Tongue (tissue), 2 donors: ENCODE data around the gene SMIM22.

DNA sequence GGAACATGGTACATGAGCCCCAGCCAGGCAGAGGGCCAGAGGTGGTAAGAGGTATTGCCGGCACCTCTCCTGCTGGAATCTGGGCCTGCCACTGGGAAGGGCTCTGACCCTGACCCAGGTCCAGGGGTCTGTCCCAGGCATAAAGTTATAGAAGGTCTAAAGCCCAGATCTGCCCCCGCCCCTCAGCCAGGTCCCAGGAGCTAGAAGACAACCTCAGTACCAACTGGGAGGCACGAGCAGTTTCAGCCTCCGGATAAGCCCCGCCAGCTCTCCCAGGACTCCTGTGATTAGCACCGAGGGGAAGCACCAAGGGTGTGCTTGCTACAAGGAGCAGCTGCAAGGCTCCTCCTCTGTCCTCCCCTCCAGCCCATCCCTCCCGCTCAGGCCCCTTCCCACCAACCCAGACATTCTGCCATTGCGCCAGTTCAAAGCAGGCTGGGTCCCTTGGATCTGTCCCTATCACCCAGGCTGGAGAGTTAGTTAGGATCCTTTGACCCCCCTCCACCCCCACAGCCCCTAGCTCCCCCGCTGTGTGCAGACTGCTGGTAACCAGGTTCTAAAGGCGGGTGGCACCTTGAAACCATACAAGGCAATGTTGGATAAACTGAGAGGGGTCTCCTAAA is 2.2 kb upstream of the VASN start:
- RAMPAGE, long total RNA: no peak

- RAMPAGE, long total RNA: no peak
Measured at GRCh38 chr16:4370531-4371391, 887 bp upstream of the VASN start.

DNA sequence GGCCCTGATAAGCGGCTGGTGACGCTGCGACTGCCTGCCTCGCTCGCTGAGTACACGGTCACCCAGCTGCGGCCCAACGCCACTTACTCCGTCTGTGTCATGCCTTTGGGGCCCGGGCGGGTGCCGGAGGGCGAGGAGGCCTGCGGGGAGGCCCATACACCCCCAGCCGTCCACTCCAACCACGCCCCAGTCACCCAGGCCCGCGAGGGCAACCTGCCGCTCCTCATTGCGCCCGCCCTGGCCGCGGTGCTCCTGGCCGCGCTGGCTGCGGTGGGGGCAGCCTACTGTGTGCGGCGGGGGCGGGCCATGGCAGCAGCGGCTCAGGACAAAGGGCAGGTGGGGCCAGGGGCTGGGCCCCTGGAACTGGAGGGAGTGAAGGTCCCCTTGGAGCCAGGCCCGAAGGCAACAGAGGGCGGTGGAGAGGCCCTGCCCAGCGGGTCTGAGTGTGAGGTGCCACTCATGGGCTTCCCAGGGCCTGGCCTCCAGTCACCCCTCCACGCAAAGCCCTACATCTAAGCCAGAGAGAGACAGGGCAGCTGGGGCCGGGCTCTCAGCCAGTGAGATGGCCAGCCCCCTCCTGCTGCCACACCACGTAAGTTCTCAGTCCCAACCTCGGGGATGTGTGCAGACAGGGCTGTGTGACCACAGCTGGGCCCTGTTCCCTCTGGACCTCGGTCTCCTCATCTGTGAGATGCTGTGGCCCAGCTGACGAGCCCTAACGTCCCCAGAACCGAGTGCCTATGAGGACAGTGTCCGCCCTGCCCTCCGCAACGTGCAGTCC is 10.9 kb downstream of the VASN start:
- RAMPAGE, long total RNA: no peak

DNA sequence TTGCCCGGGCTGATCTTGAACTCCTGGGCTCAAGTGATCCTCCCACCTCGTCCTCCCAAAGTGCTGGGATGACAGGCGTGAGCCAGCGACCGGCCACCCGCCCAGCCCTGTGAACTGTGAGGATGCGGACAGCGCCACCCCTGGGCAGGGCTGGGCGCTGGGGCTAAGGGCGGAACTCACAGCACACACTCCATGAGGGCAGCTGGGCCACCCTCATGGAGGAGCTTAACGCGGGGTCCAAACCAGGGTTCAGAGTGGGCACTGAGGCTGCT is 14.0 kb downstream of the CORO7 start:
- RAMPAGE, long total RNA: no peak

- RAMPAGE, long total RNA: no peak
Measured at GRCh38 chr16:4610519-4610790, 4.2 kb downstream of the UBALD1 start.

DNA sequence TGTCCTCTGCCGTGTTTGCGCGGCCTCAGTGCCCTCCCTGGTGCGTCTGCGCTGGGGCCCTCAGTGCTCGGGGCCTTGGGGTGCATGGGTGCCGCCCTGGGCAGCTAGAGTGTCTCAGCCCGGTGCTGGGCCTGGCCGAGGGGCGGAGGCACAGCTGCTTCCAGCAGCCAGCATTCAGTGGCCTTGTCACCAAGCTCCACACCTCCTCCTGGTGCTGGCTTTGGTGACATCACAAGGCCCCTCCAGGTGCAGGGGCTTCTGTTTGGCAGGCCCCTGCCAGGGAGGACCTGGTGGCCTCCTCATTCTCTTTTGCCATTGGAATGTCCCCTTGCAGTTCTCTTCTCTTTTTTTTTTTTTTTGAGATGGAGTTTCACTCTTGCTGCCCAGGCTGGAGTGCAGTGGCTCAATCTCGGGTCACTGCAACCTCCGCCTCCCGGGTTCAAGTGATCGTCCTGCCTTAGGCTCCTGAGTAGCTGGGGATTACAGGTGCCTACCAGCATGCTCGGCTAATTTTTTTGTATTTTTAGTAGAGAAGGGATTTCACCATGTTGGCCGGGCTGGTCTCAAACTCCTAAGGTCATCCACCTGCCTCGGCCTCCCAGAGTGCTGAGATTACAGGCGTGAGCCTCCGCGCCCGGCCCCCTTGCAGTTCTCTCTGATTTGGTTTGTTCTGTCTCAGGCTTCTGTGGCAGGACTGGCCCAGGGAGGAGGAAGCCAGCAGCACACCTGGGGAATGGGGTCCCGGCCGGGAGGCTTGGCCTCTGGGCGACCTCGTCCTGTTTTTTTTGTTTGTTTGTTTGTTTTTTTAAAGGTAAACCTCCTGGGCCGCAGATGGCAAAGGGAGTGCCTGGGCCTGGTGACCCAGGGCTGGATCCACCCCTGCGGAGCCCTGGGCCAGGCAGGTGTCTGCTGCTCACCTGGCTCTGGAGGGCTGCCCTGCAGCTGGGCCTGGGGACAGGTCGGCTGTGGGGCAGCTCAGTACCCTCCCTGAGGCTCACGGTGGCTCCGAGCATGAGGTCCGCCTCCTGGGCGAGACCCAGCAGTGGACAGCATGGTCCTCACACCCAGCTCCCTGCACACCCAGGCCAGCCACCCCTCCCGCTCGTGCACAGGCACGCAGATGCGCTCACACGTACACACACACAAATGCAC is 3.6 kb upstream of the NUDT16L1 start:
- RAMPAGE, long total RNA: no peak

DNA sequence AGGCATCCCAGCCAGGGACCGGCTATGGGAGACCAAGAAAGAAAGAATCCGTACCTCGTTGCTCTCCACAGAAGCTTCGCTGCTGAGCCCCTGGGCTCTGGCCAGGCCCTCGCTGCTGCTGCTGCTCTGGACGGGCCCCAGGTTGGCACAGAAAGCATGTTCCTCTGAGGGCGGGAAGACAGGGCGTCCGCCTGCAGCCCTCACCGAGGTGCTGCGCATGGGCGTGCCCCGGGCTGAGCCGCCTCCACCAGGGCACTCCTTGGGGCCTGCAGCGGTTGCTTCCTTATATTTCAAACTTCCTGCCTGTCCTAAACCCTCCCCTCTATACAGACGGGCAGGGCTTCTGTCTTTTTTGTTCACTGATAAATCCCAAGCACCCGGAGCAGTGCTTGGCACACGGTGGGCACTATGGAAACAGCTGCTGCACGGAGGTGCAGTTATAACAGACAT is 8.0 kb downstream of the NUDT16L1 start:
- RAMPAGE, long total RNA: no peak

- RAMPAGE, long total RNA: no peak
Measured at GRCh38 chr16:4795007-4795531, at the start of gene SMIM22. SMIM22 (plus strand) TSS chr16:4795369.

DNA sequence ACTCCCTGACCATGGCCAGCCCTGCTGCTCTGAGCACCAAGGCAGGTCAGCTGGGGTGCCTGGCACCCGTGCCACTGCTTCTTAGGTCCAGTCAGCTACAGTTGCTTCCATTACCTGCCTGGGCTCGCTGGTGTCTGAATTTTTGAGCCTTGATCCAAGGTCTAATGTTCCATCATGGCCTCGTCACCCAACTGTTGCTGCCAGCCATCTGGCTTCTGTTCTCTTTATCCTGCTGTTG is 16.7 kb downstream of the GLYR1 start:
- RAMPAGE, long total RNA: no peak

GRCh38 chr16:4832723-4832961 is 14.4 kb downstream of the GLYR1 start:
- RAMPAGE, long total RNA: no peak

DNA sequence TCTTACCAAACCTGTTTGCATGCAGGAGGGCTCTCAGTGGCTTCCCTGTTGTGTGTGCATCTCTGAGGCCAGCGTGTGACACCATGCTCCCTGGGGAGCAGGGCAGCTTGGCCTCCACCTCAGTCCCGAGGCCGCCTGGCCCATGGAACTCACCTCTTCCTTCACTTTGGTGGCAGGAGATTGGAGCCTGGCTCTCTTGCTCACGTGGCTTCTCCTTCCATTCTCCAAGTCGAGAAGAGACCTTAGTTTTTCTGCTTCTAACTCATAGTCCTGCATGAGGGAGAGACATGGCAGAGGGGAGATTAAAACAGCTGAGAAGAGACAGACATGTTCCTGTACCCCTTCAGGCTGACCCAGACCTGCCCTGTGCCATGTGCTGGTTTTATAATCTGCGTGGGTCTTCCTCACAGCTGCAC is 40.7 kb downstream of the UBN1 start:
- RAMPAGE, long total RNA: no peak

GRCh38 chr16:5002926-5003298 is 30.8 kb downstream of the NAGPA start:
- RAMPAGE, long total RNA: no peak

DNA sequence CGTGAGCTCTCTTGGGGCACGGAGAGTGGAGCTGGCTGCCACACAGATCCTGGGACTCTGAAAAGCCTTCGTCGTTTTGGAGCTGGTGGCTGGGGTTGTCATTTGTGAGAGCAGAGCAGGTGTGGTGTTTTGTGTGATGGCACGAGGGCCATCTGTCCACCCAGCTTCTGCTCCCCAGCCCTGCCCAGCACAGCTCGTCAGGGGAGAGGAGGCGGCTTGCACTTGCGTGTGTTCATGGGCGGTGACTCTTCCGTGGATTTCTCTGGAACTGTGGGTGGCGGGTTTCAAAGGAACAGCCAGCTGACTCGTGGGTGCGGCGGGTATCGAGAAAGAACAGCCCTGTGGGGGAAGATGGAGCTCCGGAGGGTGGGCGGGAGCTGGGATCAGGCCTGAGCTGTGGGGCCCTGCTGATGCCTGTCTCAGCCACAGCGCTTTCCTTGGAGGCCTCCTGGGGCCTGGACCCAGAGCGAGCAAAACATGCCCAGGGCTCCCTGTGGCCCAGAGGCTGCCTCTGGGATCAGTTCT is 13.2 kb downstream of the NAGPA start:
- RAMPAGE, long total RNA: no peak

- RAMPAGE, long total RNA: no peak
Measured at GRCh38 chr16:5084677-5085473, 12.7 kb downstream of the EEF2KMT start.

DNA sequence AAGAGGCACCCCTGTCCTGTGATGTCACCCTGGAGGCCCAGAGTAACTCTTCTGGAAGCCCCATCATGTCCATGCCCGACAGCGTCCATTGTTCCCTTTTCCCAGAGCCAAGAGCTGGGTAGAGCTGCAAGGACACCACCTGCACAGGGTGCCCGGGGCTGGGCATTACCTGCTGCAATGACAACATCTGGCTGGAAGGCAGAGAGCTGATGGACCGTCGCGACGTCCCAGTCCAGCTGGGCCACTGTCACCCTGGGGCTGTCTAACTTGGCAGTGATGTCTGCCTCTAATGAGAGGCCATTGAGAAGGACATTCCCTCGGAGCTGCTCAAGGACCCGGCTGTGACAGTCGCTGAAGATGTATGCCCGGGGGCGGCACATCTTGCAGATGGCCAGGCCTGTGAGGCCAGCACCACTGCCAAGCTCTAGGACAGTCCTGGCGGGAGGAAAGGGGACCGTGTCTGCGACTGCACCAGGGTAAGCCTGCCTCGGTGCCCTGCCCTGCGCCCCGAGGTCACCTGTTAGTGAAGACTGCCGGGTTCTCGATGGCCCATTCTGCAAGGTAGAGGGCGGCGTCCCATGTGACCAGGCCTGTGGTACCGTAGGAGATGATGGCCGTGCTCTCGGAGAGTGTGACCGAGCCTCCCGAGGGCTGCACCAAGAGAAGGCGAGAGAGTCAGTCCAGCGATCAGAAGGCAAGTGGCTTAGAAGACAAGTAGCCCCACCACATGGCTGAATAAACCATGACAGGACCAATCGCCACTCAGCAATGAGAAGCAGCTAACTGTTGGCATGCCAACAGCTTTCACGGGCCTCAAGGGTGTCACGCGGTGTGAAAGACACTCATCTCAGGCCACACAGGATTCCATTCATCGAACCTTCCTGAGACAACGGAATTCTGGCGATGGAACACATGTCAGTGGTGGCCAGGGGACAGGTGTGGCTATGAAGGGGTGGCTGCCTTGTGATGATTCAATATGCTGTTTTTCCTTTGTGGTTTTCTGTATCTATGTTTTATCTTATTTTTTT is 7.4 kb downstream of the EEF2KMT start:
- RAMPAGE, long total RNA: no peak

- RAMPAGE, long total RNA: no peak
Measured at GRCh38 chr16:5117407-5117891, 19.9 kb upstream of the EEF2KMT start.

GRCh38 chr16:7330759-7331142 is 1259.6 kb downstream of the TMEM114 start:
- RAMPAGE, long total RNA: no peak

DNA sequence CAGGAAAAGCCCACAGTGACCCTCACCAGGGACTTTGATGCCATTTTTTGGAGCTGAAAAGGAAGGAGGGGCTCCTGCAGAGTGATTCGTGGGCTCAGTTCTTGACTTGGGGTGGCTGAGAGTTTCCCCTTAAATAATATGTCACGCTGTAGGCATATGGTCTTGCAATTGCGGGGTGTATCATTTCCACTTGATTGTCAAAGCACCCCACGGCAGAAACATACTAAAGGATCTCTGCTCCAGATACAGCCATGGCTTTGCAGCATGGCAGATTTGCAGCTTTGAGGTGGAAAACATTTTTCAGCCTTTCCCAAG is 1238.4 kb downstream of the TMEM114 start:
- RAMPAGE, long total RNA: no peak

GRCh38 chr16:8328302-8328779 is 262.0 kb downstream of the TMEM114 start:
- RAMPAGE, long total RNA: no peak

- RAMPAGE, long total RNA: no peak
Measured at GRCh38 chr16:8632453-8633457, 11.3 kb downstream of the METTL22 start.